Colic lymph node (tissue), 1 donor: ENCODE data around the genes CCDC198, ACTR10, PSMA3 and KIAA0586.

- PRO-cap, result no peak
Observed at GRCh38 chr14:56808189-56809546, 1.6 kb downstream of the OTX2 start.

- PRO-cap, result no peak
Observed at GRCh38 chr14:57493432-57494155, at the start of gene CCDC198. TSS of gene CCDC198 (minus strand) at chr14:57493857.

GRCh38 chr14:57963117-57963574 is 97.3 kb upstream of the SLC35F4 start:
- PRO-cap, result no peak

DNA sequence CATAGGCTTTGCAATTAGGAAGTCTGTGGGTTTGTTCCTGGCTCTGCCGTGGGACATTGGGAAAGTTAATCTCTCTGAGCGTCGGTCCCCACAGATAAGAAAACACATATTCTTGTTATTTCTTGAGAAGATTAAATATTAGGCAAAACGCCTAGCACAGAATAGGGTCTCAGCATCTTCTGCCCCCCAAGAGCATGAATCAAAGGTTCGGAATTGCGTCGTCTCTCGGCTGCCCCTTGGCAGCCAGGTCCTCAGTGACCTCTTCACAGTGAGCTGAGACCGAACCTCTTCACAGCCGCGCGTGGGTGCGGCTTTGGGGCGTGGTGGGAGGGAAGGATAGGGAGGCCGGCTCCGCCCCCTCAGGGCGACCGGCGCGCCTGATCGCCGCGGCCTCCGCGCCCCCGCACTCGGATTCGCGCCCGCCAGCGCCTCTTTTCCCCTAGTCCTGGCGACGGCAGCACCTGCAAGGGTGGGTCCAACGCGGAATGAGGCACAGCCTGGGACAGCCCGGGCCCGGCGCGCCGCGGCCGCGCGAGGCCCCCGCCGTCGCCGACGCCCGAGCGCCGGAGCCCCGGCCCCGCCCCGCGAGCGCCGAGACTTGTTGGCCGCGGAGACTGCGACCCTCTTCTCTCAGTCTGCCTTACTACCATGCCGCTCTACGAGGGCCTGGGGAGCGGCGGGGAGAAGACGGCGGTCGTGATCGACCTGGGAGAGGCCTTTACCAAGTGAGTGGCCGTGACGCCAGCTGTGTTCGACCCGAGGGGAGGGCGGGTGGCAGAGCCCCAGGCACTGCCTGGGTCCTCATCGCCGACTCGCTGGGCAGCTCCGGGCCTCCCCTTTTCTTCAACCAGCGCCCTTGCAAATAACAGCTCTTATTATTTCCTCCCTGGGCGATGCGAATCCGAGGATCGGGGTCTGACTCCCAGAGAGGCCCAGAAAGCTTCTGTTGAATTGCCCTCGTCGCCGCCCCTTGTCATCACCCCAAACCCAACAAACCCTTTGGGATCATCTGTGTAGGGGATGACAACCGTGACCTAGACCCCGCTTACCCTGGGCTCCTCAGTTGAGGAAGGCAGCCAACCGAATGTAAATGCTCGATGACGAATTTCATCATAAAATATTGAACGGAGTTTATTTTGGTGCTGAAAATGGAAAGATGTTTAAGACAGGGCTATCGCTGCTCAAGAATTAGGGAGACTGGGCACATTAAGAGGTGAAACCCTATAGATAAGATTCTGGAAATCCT is at the start of gene ACTR10:
Gene ACTR10 (plus strand): TSS at position 580 of the 1,246 bp plus-strand sequence.
- PRO-cap, result bidirectional peak, plus-strand start at position 594 of the sequence, minus-strand start at position 253 of the sequence; bidirectional peak, plus-strand start at position 785 of the sequence, minus-strand start at position 814 of the sequence

- PRO-cap, result bidirectional peak, plus-strand start at chr14:58244856, minus-strand start at chr14:58244649; bidirectional peak, plus-strand start at chr14:58245300, minus-strand start at chr14:58245190
Observed at GRCh38 chr14:58244539-58245625, at the start of gene PSMA3. TSS of gene PSMA3 (plus strand) at chr14:58244843.

GRCh38 chr14:58314761-58315184 is 16.4 kb downstream of the ARID4A start:
- PRO-cap, result no peak

- PRO-cap, result no peak
Observed at GRCh38 chr14:58331046-58331550, 32.7 kb downstream of the ARID4A start.

DNA sequence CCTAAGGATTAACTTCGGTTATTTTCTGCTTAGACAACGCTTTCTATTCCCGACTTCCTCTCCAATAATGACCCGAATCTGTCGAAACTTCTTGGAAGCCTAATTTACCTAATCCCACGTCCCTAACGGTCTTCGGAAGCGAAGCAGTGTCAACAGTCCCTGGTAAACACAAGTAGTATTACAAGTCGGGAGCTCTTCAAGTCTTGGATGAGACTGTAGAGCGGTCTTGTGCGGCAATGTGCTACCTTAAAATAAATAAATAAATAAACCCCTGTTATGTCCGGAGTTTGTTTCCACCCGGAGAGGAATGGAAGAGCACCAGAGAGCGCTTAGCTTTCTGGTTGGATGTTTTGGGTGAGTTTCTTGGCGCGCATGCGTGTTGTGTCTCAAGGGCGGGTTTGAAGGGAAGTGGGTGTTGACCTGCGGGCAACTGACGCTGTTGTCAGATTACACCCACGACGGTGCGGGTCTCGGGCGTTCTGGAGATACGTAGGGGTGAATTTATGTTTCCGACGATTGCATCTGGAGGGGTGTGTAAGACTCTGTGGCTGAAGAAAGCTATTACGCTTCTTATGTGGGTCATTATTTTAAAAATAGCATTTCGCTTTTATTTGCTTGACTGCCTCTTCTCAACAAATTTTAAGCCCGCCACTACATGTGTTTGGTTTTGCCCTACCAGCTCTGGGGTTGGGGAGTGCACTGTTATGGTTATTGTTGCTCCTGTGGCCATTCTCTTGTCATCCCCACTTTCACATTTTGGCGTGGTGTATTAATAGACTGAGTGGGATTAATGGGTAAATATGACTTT is at the start of gene KIAA0586:
Gene KIAA0586 (plus strand): TSS at position 436 of the 808 bp plus-strand sequence.
- PRO-cap, result bidirectional peak, plus-strand start at position 117 of the sequence, minus-strand start outside the sequence; bidirectional peak, plus-strand start at position 445 of the sequence, minus-strand start at position 352 of the sequence; bidirectional peak, plus-strand start at position 714 of the sequence, minus-strand start at position 706 of the sequence

GRCh38 chr14:58520692-58521255 is 93.3 kb downstream of the KIAA0586 start:
- PRO-cap, result unidirectional peak, plus-strand start at chr14:58521033

DNA sequence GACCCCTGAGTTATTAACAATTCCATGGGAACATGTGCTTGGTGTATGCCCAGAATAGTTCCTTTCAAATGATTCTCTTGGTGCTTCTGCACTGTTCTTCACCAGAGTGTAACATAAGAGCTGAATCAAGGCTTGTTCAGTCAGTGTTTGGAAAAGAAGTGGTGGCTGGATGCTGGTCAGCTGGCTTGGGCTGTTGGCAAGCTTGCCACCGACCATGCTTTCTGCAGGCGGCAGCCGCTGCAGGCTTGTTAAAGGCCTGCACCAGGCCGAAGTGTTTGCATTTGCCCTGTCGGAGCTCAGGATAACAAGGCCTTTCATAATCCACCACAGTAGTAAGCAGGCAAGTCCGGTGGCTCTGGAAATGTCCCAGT is 26.8 kb downstream of the DAAM1 start:
- PRO-cap, result no peak

- PRO-cap, result bidirectional peak, plus-strand start at chr14:59334033, minus-strand start at chr14:59333841
Observed at GRCh38 chr14:59333786-59334303, 131.3 kb downstream of the GPR135 start.

GRCh38 chr14:59357876-59358379 is 107.3 kb downstream of the GPR135 start:
- PRO-cap, result no peak

- PRO-cap, result no peak
Observed at GRCh38 chr14:59952115-59952652, 81.6 kb upstream of the RTN1 start.

DNA sequence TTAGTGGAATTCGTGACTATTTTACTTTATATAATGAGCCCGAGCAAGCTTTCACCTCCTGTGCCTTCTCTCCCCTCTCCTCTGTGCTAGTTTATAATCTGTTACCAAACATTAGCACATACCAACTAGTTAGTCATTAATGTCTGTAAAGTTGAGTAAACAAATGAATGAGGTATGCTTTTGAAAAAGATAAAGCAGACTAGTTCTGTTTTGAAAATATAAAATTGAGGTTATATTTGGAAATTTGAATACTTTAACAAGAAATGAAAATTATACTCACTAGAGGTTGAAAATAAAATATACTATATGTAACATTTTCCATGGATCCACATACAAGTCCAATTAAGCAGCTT is 87.6 kb upstream of the PCNX4 start:
- PRO-cap, result no peak

DNA sequence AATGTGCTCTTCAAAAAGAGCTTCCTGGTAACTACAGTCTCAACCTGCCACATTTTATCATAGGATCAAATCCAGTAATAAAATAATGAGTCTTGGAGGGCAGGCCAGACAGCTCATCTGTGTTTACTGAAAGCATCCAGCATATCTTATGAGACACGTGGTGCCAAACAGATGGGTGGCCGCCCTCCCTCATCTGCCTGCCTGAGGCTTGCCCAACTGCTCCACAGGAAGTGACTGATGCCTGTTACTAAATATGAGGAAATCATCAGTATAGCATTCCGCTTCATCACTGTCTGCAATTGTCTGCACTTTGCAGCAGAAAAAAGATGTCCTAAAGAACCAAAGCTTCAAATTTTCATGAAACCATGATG is 13.5 kb downstream of the DHRS7 start:
- PRO-cap, result bidirectional peak, plus-strand start at position 276 of the sequence, minus-strand start at position 119 of the sequence

- PRO-cap, result no peak
Observed at GRCh38 chr14:60245530-60246052, 3.4 kb upstream of the PPM1A start.

- PRO-cap, result no peak
Observed at GRCh38 chr14:60250375-60250628, 1.3 kb downstream of the PPM1A start.

DNA sequence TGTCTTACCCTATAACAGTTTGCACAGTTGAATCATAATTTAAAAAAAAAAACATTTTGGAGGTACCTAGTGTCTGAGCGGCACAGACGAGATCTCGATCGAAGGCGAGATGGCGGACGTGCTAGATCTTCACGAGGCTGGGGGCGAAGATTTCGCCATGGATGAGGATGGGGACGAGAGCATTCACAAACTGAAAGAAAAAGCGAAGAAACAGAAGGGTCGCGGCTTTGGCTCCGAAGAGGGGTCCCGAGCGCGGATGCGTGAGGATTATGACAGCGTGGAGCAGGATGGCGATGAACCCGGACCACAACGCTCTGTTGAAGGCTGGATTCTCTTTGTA is 88.2 kb downstream of the C14orf39 start:
- PRO-cap, result unidirectional peak, plus-strand start at position 97 of the sequence

GRCh38 chr14:60646930-60647543 is 2.2 kb downstream of the SIX1 start:
- PRO-cap, result unidirectional peak, plus-strand start at chr14:60647308

DNA sequence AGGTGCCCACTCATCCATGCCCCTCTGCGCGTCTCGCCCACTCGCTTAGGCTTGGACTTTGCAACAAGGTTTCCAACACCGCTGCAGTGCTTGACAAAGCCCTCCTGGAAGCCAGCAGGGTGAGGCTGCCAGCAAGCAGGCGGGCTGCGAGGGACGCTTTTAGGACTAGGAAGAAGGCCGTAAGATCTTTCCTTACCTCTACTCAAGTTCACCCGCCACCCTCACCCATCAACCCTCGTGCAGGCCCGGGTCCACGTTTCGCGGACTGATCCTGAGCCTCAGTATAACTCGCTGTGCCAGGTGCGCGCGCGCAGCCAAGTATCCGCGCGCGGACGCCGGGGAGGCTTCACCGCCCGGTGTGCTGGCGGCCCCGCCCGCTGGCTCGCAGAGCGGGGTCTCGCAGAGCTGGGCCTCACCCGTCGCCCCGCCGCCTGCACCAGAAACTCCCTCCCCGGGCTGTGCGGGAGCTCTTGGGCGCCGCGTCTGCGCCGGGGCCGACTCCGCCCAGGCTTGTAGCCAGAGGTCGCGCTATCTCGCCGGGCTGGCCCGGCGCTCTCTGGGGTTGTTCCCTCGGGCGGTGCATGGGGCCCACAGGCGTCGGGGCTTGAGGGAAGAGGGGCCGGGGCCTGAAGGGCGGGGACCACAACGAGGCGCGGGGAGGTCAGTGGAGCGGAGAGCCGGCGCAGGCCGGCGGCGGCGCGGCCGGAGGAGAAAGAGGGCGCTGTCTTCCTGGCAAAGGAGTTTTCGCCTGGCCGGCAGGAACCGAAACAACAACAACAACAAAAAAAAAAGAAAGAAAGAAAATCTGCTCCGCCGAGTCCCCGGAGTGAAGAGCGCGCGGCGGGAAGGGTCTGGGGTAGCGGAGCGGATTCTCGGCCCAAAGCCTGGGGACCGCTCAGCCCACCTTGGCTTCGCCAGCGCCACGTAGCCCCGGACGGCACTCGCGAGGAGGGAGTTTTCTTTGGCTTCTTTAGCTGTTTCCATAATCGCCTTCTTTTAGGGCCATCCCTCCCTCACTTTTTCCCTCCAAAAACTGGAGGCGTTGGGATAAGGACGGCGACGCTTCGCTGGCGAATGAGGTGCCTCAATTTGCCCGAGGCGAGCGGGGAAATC is 7.7 kb upstream of the SIX1 start:
- PRO-cap, result no peak